ENCODE results near the genes INTS6 and TMEM272.

- PRO-cap, 2 experiments: no peak in any of the 2 experiments
Measured at GRCh38 chr13:50126869-50127867, 111.9 kb downstream of the KCNRG start.

GRCh38 chr13:50128349-50128962 lies 113.2 kb downstream of the KCNRG start:
- PRO-cap, 2 experiments: no peak in any of the 2 experiments

DNA sequence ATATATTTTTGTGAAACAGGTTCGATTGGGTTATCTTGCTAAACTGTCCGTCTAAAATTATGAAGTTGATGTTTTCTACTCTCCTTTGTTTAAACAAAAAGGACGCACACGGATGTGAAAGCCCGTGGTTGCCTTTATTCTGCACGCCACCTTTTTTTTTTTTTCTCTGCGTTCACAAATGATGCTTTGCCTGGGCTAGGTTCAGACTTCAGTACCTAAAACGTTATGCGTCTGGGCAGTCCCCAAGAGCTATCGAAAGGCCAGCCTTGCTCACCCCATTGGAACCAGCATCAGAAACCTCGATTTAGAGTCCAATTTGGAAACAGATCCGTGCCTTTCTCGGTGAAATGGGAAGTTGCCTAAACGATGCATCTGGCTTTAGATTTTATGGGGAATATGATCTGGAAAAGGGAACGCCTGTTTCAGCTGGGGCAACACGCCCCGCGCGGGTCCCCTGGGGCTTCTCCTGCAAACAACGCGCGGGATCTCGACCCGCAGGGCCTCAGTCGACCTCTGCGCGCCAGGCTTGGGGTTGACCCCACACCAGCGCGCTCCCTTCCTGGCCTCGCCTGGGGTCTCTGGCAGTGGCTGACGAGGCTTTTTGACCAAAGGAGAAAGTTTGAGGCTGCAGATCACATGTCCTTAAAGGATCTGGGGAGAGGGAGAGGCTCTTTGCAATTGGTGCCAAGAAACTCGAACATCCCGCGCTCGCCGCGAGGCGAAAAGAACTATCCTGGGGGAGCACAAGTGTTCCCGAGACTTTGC lies 114.1 kb downstream of the KCNRG start:
- PRO-cap, 2 experiments: no peak in any of the 2 experiments

GRCh38 chr13:50208741-50209465 lies 193.7 kb downstream of the KCNRG start:
- PRO-cap, 2 experiments: no peak in any of the 2 experiments

DNA sequence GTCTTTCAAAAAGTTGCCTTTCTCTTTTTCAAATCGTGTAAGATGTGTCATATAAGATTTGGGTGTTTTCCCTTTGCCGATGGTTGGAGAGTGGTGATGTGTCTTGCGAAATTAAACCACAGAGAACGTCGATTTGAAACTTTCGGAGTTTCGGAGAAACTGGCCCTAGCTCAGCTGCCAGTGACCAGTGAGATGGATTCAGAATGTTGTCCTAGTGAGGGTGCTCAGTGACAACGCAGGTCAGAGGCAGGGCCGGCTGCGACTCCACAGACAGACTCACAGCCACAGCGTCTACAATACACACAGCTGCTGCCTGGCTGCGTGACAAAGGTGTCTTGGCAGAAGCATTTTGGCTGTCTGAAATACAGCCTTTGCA lies 207.3 kb downstream of the KCNRG start:
- PRO-cap, 2 experiments: peak in 1 of 2 experiments; most common plus-strand start position 227 of the sequence (in 1)

DNA sequence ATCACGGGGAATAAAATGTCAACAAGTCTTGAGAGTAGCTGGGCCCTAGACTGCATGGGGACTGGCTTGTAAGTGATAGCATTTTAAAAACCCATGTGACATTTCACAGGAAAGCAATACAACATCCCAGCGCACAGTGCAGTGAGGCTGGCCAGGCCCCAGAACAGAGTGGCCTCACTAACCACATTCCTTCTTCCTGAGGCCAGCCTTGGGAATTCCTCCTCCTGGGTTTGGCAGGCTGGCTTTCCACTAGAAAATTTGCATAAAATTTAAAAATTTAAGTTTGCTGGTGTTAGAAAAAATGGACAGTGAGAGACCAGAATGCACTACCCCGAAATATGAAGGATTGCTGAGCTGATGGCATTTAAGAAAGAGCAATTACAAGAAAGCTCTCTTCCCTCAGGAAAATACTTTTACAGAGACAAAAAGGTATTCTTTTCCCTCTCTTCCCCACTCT lies 149.6 kb downstream of the DLEU7 start:
- PRO-cap, 2 experiments: no peak in any of the 2 experiments

DNA sequence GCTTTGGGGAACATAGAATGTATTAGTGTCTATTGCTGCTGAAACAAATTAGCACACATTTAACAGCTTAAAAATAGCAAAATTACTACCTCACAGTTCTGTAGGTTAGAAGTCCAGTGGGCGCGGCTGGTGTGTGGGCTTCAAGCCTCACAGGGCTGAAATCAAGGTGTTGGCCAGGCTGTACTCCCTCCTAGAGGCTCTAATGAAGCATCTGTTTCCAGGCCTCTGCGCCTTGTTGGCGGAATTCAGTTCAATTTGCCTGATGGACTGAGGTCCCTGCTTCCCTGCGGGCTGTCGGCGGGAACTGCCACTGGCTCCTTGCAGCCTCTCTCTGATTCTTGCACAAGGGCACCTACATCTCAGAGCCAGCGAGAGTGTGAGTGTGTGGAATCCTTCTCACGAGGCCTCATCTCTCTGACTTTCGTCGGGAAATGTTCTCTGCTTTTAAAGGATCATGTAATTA lies 128.7 kb downstream of the DLEU7 start:
- PRO-cap, 2 experiments: no peak in any of the 2 experiments

DNA sequence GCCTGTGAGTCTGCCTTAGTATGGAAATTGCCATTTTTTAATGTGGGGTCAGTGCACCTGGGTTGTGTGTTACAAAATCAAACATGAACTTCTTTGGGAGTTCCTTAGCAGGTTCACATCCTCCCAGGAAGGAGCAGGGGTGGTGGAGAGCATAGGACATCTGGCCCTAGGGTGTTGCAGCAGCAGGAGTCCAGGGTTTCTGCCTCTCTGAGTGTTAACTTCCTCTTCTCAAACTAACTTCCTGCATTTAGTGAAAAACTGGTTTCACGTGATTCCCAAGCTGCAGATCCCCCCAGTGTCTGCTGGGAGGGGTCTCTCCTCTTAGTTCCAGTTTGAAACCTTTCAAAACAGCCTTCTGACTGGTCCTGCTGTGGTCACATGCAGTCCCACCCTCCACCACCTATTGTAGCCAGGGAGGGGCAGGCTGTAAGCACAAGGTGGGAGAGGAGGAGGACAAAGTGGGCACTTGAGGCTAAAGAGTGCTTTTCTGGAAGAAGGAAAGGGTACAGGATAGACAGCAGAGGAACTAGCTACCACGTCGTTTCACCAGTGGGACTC lies 7.2 kb downstream of the RNASEH2B start:
- PRO-cap, 2 experiments: no peak in any of the 2 experiments

DNA sequence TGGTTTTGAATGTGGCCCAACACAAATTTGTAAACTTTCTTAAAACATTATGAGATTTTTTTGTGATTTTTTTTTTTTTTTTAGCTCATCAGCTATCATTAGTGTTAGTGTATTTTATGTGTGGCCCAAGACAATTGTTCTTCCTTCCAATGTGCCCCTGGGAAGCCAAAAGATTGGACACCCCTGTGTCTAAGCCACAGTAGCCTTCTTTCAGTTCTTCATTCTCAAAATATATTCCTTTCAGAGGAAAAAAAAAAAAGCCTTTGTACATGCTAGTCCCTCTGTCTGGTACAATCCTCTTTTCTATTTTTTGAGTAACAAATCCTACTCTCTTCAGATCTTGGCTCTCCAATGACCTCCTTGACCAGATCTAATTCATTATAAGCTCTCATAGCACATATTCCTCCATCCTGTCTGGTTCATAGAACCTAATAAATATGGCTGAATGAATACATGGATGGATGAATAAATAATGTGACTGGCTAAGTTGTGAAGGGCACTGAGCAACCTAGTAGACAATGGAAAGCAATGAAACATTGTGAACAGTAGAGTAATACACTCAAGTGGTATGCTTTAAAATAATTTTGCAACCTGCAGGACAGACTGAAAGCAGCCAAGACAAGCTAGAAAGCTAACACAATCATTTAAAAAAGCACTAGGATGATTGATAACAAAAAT lies 45.9 kb downstream of the INTS6 start:
- PRO-cap, 2 experiments: no peak in any of the 2 experiments

- PRO-cap, 2 experiments: no peak in any of the 2 experiments
Measured at GRCh38 chr13:51447545-51448194, 5.2 kb downstream of the INTS6 start.

GRCh38 chr13:51451415-51451865 lies 1.4 kb downstream of the INTS6 start:
- PRO-cap, 2 experiments: peak in 2 of 2 experiments; most common plus-strand start chr13:51451679 (in 2); most common minus-strand start chr13:51451594 (in 1)

DNA sequence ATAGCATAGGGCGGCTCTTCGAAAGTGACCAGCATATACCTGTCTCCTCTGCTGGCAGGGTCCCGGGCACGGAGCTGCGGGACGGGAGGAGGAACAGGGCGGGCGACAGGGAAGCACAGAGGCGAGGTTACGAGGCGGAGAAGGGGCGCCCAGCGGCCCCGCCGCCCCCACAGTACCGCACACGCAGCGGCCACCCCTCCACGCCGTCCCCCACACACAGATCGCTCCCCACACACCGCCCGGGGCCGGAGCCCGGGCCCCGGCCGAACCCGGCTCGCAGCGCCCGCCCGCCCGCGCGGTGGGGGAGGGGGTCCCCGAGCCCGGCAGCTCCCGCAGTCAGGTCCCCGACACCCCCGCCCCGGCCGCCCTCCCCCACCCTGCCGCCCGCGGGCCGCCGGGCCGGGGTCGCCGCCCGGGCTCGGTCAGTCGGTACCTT lies 836 bp downstream of the INTS6 start:
- PRO-cap, 2 experiments: peak in 2 of 2 experiments; most common plus-strand start position 57 of the sequence (in 2)

- PRO-cap, 2 experiments: peak in 2 of 2 experiments; most common minus-strand start chr13:51453031 (in 1)
Measured at GRCh38 chr13:51452418-51453145, at the start of gene INTS6. Gene INTS6 (minus strand): TSS chr13:51453036.

DNA sequence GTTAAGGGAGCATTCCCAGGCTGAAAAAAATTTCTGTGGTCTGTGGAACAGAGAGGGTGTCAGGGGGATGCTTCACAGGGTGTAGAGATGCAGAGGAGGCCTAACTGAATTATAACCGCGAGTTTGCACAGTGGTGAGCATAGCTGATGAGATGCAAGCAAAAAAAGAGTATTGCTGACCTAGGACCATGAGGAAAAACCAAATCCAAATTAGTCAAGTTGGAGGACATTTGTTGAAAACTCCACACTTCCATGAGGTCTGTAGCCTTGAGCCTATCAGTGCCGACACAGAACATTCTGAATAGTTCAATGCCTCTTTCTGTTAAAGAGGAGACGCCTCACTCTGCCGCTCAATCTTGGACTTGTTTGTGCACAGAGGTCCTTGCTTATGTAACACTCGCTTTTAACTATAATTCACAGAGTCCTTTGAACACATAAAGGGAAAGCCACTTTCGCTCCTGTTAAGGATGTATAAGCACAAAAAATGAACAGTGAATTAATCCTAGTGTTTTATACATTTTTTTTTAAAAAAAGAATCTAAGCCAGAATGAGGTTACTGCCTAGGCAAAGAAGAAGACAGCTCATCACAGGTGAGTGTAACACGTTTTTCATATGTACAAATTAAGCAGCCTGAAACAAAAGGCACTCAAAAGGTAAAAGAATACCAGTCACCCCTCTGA lies 25.8 kb upstream of the INTS6 start:
- PRO-cap, 2 experiments: no peak in any of the 2 experiments

DNA sequence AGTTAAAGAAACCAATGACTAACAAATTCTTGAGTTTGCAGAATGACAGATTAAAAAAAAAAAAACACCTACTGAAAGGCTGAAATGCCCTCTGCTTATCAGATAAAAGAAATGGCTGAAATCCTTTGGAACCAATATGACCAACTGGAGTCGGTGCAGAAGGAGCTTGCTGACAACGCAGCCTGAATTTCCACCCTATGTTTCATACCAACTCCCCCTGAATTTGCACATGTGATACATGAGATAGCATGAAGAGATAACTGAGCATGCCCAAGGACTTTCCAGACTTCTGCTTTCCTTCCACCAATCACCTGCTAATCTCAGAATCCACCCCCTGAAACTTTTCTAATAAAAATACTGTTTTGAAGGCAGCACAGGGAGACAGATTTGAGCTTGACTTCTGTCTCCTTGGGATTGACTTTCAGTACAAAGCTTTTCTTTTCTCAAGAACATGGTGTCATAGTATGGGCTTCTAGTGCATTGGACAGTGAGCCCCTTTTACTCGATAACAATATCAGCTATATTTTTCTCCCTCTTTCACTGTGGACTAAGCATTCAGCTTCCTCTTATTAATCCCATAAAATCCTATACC lies 32.2 kb upstream of the WDFY2 start:
- PRO-cap, 2 experiments: no peak in any of the 2 experiments

GRCh38 chr13:51590903-51591403 lies 6.7 kb downstream of the WDFY2 start:
- PRO-cap, 2 experiments: no peak in any of the 2 experiments

DNA sequence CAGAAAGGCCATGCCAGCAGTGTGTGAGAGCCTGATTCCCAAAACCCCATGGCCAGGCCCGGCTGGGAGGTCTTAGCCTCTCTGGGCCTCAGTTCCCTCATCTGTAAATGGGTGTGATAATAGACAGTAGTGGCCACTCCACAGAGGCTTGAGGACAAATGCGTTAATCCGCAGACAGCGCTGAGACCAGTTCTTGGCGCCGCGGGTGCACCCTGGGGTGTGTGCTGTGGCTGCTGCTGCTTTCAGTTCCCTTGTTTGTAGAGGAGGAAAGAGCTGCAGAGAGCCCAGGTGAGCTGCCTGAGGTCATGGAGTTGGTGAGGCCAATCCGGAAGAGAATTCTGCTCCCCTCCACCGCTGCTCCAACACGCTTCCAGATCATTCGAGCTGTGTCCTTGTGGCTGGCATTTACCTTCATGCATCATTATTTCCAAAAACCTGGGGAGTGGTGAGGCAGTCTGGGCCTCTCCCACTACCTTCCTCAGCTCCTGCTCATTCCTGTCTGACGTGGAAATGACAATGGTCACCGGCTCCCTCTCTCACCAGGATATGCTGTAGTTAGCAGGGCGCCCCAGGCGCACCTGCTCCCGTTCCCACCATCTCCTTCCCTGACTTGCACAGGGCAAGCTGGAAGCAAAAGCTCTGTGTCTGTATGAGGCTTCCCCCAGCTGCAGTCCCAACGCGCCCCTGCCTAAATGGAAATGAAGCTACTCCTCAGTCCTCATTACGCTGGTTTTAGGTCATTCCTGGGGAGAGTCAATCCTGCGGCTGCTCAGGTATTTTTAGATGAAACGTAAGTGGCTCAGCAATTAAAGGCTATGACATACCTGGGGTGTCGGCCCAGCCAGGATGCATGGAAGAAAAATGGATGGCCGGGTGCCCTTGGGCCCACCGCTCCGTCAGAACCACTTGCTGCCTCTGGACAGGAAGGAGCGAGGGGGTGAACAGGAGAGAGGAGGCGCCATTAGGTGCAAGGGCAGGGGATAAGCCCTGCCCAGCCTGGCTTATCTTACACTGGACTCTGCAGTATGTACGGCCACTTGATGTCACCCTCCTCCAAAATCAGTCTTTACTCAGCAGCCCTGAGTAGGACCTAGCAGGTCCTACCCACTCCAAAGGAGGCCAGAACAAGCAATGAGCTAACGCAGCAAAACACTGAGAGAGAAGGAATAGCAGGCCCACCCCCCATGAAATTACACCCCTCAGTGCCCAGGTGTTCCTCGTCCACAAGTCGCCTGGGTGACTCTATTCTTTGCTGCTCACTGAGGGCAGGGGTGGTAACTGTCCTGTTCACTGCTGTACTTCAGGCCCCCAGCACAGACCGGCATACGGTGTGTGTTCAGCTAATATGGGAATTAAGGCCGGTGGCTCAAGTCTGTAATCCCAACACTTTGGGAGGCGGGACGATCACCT lies 32.5 kb downstream of the DHRS12 start:
- PRO-cap, 2 experiments: no peak in any of the 2 experiments

DNA sequence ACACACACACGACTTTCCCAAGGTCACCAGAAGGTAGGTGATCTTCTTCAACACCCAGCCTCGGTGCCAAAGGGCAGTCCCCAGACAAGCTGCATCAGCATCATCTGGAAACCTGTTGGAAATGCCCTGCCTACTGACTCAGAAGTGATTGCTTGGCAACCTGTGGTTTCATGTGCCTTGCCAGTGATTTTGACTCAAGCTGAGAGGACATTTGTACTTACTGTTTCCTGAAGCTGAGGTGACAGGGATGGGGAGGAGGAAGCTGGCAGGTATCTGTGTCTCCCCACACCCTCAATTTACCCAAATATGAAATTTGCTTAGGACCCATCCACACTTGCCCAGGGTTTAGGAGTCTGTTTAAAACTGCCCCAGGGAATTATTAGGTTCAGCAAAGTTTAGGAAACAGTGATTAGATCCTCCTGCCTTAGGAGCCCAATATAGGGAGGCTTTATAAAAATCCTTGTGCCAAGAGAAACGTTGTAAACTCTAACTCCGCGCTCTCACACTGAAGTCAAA lies 1.7 kb downstream of the DHRS12 start:
- PRO-cap, 2 experiments: peak in 1 of 2 experiments; most common plus-strand start position 236 of the sequence (in 1)

GRCh38 chr13:51804411-51805362 lies 724 bp upstream of the DHRS12 start:
- PRO-cap, 2 experiments: no peak in any of the 2 experiments

- PRO-cap, 2 experiments: peak in 1 of 2 experiments; most common plus-strand start chr13:51845292 (in 1)
Measured at GRCh38 chr13:51844897-51845430, at the start of gene TMEM272. Gene TMEM272 (minus strand): TSS chr13:51845177.